Cardiac atrium fibroblast (primary cell): ENCODE measurements around a stretch of chr5.

- RAMPAGE, long total RNA = no peak
These were observed 13.9 kb downstream of the OTULIN start for GRCh38 chr5:14677943-14679241.

DNA sequence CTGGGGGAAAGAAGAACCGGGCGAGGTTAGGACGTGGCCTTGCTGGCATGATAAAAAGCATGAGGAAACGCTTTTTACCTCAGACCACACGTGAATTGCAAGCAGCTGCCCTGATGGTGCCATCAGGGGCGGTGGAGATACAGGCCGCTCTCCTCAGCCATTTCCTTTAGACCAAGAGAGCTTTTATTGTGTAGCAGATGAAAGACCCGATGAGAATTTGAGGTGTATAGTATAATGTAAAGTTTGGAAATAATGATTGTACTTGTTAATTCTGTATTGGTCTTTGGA lies 38.0 kb downstream of the OTULIN start:
- RAMPAGE, long total RNA = no peak

GRCh38 chr5:14810852-14811560 lies 60.6 kb downstream of the ANKH start:
- RAMPAGE, long total RNA = no peak

- RAMPAGE, long total RNA = no peak
These were observed 31.9 kb downstream of the FBXL7 start for GRCh38 chr5:15531920-15532241.

GRCh38 chr5:15615833-15616415 lies 115.9 kb downstream of the FBXL7 start:
- RAMPAGE, long total RNA = no peak

- RAMPAGE, long total RNA = no peak
These were observed 263.5 kb downstream of the MARCHF11 start for GRCh38 chr5:15915901-15916643.

DNA sequence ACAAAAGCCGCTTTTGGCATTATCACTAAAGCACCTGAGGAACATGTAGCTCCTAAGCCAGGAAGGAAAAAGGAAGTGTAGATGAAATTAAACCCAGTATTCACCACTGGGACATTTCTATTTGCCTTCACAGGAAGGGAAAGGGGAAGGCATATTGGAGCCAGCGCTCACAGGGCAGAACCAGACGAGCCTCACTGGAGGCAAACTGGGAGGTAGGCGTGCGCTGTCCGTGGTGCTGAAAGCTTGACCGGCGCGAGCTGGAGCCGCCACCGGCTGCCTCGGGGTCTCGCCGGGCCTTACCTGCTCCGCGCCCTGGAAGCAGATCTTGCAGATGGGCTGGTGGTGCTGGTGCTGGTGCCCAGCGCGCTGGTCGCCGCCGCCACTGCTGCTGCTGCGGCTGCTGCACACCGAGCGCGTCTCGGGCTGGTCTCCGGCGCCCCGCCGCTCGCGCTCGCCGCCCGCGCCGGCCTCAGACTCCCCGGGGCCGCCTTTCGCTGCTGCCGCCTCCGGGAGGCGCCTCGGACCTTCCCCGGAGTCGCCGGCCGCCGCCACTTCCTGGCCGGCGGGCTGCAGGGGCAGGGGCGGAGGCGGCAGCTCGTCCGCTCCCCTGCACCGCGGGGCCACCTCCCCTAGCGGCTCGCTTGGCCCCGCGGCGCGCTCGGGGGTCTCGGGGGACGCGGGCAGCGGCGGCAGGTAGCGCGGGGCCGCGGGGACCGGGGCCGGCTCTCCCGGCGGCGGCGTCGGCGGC lies 678 bp downstream of the MARCHF11 start:
- RAMPAGE, long total RNA = no peak

DNA sequence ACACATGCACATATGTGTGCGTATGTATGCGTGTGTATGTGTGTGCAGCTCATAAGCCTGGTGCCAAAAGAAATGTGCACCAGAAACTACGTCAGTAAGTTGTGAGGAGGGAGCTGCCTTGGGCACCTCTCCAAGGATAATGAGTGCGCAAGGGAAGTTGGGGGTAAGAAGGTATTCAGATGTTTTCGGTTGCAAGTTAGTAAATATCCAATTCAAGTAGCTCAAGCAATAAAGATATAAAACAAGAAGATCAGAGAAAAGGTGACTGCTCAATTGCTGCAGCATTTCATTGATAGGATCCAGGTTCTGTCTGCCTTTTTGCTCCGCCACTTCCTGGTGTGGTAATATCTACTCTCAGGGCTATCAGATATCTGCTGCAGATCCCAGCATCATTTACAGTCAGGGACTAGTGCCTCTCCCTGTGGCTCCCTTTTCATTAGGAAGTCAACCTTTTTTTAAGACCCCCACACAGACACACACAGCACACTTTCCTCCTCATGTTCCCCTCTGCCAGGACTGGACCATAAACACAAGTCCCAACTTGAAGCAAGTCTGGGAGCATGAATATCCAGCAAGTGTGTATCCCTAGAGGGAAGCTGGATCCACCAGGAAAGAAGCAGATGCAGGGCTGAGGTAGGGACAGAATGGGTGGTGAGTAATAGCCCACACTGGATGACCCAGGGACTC lies 53.8 kb downstream of the ZNF622 start:
- RAMPAGE, long total RNA = no peak

GRCh38 chr5:16467080-16467274 lies 1.4 kb upstream of the ZNF622 start:
- RAMPAGE, long total RNA = no peak

DNA sequence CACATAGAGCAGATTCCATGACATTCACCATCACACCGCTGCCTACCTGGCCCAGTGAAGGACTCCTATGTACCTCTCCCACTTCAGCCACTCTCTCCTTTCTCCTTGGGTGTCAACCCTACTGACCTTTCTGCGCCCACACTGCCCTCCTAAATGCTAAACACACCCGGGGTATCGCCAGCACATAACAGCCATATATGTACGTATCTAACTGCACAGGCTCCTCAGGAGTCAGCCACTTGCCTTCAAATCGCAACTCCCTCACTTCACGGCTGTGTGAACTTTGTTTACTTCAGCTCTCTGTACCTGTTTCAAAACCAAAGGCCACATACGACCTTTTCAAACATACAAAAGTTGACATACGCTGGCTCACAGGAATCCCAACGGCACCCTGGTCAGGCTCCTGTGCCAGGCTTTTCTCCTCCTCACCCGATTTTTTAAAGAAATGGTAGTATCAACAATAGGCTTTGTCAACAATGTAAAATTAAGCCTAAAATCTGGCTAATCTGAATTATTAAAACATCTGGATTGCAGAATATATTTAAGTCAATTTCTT lies 38.9 kb upstream of the ZNF622 start:
- RAMPAGE, long total RNA = no peak

GRCh38 chr5:16557259-16557940 lies 59.4 kb downstream of the RETREG1 start:
- RAMPAGE, long total RNA = no peak

DNA sequence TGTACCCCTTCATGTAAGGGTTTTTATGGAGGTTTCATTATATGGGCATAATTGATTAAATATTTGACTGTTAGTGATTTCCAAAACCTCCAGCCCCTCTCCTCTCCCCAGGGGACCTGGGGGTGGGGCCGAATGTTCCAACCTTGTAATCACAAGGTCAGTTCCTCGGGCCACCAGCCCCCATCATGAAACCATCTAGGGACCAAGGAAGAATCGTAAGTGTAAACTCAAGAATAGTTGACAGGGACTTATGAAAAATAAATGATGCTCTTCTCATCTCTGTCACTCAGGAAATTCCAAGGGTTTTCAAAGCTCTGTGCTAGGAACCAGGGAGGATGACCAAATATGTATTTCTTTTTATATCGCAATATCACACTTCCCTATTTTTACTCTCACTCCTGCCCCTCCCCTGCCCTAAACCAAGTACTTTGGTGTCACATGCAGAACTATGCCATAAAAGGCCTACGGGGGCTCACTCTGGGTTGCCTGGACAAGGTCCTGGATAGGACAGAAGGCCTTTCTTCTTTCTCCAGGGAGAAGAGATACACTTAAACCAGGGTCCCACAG lies 8.2 kb upstream of the RETREG1 start:
- RAMPAGE, long total RNA = no peak

- RAMPAGE, long total RNA = no peak
These were observed 10.0 kb upstream of the RETREG1 start for GRCh38 chr5:16626698-16627345.

GRCh38 chr5:16749580-16750068 lies 132.8 kb upstream of the RETREG1 start:
- RAMPAGE, long total RNA = no peak

- RAMPAGE, long total RNA = no peak
These were observed 137.8 kb upstream of the RETREG1 start for GRCh38 chr5:16754678-16754914.

DNA sequence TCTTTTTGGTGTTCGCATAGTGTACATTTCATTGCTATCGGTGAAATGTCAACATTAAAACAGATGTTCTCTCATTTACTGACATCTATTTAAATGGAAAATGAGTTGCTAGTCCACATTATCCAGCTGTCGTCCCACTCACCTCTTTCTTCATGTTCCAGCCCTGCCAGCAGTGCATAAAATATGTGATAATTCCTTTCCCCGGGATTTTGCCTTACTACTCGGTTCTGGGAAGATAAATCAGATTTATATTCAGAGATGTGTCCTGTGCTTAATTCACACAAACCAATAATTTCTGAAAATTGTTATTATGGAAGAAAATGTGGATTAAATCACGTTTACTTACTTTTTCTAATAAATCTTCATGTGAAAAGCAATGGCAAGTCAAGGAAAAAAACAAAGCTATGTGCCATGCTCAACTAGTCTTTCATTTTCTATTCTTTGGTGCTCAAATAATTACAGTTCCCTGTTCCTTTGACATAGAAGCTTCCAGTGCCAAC lies 155.7 kb downstream of the MYO10 start:
- RAMPAGE, long total RNA = no peak

GRCh38 chr5:16855593-16855958 lies 80.5 kb downstream of the MYO10 start:
- RAMPAGE, long total RNA = no peak

DNA sequence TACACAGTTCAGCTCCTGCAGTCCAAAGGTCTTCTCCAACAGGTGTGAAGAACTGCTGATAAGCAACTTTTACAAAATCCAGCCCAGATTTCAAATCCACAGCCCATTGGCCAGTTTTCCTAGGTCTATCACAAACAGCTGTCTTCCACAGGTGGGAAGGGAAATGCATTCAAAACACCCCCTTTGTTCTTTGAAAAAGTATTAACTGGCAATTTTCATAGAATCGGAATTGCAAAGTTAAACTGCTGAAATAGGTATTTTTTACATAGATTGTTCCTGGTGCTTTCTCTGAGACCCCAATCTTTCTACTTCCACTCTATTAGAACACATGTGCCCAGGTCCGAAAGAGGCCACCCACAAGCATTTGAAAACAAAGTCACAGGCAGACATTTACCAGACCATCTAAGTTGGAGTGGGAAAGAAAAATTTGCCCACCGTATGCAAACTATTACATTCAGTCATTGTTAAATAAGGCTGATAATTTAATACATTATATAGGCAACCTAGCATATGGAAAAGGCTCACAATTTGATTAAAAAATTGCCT lies 54.6 kb downstream of the MYO10 start:
- RAMPAGE, long total RNA = no peak

DNA sequence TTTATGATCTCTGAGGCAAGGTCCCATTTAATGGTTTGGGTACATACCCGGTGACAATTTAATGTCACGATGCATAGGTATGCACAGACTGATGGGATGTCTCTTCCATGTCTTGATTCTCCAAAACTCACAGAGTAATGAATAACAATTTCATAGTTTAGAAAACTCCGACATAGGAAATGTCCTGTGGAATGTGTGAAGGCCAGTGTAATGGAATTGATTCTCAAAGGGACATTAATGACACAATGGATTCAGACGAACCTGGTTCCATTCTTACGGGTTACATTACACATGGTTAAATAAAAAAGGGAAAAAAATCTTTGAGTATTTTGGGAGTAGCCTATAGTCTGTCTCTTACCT lies 60.1 kb downstream of the BASP1 start:
- RAMPAGE, long total RNA = no peak

GRCh38 chr5:17436689-17437080 lies 55.2 kb downstream of the H3Y2 start:
- RAMPAGE, long total RNA = no peak